Hematopoietic multipotent progenitor cell (in vitro differentiated cells): ENCODE measurements around a stretch of chr2.

- CAGE, long polyA plus RNA, result no peak
Observed at GRCh38 chr2:208265295-208265753, 731 bp upstream of the PIKFYVE start.

DNA sequence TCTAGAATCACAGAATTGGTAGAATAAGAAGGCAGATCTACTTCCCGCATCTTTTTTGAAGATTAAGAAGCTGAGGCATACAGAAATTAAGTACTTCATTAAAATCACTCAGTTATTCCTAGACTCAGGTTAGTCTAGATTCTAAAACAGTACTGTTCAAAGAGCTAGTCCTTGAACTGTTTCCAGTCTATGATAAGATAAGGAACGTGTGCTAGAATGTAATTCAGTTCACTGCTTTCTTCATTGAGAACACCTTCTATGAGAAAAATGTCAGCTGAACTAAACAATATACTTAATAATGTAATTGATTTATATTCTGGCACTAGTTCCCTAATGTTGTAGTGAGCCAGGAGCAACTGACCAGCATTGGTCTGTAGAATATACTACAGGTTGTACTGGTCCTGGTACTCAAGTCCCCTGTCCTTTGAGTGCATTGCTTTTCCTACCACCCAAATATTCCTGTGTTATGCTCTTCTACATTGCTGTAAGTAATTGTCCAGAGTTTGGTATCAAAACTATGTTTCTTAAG is 53.5 kb upstream of the PTH2R start:
- CAGE, long polyA plus RNA, result no peak

DNA sequence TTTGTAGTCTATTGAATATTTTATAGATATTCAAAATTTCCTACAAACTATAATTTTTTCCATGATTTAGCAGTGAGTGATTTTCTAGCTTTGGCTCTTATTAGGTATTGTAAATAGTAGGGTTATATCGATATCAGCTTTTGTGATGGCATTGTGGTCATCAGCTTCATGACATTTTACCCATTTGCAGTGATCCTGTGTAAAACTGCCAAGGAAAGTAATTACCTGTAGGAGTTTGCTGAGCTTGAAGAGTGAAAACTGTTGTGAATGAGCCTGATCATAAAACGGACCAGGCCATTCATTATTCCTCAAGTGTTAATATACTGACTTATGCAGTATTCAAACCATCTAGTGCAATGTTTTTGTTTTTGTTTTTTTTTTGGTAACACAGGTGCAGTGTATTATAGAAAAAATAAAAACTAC is 48.6 kb upstream of the PTH2R start:
- CAGE, long polyA plus RNA, result no peak

DNA sequence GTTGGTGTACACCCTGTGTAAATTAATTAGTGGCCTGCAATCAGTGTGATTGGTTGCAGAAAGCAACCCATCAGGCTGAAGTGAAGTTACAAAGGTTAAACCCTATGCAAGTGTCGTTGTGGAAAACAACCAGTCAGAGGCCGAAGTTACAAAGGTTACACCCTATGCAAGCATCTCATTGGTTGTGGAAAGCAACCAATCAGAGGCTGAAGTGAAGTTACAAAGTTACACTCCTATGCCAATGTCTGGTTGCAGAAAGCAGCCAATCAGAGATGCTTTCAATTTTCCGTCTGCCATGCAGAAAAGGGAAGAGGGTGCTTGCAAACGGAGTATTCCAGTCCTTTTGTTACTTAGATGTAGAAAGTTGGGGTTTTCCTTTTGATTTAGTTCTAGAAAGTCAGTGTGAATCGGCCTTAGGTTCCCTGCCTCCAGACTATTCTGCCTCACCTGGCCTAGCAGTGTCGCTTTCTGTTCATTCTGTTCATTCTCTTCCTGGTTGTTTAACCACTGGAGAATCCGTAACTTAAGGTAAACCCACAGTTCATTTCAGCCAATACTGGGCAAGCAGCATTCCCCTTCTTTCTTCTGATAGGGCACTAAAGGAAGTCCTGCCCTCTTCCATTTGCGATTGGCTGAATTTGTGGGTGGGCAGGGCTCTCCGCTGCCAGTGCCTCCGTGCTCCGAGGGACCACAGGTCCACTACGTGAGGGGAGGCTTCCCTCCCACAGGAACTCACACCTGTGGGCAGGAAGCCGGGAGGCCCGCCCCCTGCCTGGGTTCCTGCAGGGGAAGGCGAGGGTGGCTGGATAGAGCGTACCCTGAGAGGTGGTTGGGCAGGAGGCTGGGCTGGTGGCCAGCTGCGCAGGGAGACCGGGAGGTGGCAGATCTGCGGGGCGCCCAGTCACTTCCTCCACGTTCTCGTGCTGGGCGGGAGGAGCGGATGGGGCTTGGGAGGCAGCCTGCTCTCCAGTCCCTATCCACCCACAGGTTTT is 47.3 kb upstream of the PTH2R start:
- CAGE, long polyA plus RNA, result no peak

- CAGE, long polyA plus RNA, result no peak
Observed at GRCh38 chr2:209146607-209146979, 277.3 kb upstream of the MAP2 start.

- CAGE, long polyA plus RNA, result no peak
Observed at GRCh38 chr2:209694597-209695253, 76.9 kb upstream of the UNC80 start.

- CAGE, long polyA plus RNA, result no peak
Observed at GRCh38 chr2:210324401-210325009, 9.5 kb upstream of the MYL1 start.

DNA sequence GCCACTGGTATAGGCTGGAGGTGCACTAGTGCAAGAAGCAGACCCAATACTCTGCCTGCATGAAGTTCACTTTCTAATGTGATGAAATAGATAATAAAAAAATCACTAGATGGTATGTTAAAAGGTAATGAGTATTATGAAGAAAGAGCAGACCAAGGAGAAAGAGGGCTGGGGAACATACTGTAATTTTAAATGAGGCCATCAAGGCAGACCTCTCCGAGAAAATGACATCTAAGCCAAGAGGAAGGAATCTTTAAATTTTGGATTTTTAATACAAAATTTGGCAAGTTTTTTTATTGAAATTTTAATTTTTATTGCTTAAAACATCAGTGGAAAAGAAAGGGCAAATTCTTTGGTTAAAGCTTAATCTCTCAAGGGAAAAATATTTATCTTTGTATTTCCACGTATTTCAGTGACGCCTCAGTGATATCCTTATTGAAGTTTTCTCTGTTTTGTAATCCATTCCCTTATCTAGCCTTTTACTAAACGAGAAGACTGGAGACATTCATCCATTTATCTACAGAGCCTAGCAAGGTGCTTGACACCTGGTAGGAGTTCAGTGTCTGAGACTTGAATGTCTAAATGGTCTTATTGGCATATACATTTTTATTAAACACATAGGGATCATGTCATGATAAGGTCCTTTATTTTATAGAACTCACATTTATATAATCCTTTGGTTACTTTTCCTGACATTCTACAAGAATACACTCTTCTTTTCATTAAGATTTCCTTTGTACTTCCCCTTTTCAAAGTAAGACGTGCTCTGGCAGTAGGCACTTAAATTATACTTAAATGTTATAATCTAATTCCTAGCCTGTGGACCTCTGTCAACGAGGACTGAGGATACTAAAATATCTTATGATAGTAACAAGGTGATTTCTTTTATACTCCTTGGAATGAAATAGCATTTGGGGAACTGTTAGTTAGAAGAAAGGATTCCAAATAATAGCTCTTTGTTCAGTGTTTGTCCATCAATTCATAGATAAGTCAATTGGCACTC is 13.0 kb downstream of the CPS1 start:
- CAGE, long polyA plus RNA, result no peak

DNA sequence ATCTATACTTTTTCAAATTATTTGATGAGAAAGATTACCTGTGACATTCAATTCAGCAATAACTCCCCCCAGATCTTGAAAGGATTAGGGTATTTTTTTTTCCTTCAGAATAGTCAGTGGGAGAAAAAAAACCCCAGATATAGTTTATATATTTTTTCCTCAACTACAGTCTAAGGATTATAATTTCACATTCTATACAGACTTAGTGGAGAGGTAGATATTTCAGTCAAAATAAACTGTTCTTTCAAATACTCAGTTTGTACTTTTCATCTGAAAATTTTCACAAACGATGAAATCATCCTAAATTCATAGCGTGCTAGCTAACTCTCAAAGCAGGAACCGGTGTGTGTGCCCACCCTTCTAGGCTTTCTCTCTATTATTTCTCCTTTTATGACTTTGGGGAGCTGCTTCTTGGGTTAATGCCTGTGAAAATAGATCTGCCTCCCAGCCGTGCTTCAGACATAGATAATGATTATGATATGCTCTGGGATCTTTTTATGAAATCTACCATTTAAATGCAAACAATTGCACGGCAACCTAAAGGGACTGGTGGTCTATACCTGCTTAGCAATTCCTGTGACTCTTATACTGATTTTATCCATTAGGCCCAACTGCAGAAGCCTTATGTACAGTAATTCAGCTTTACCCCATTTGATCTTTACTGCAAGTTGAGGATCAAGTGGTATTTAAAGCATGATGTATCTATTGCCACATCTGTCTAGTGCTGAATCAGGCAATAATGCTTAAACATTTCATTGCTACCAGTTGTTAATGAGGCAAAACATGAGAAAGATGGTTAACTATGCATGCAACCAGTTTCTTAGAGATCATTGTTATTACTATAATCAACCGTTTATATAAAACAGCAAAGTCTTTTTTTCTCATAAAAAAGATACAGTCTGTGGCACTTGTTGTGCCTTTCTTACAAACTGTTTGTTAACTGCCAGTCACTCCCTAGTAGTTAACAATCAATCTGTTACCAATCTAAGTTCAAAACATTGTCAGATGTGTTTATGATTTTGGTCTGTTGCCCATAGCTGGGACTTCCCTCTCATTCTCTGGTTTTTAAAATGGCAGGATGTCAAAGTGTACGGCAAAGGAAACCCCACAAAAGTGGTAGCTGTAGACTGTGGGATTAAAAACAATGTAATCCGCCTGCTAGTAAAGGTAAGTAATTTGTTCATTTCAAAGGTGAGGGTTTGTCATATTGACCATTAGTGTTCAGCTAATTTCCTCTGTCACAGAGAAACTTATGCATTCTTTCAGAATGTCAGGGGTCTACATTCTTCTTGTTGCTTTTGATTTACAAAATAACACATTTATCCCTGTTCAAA is 31.0 kb downstream of the CPS1 start:
- CAGE, long polyA plus RNA, result no peak

- CAGE, long polyA plus RNA, result no peak
Observed at GRCh38 chr2:210931963-210932251, 375.5 kb downstream of the CPS1 start.

- CAGE, long polyA plus RNA, result no peak
Observed at GRCh38 chr2:212905687-212906416, 245.6 kb downstream of the IKZF2 start.

DNA sequence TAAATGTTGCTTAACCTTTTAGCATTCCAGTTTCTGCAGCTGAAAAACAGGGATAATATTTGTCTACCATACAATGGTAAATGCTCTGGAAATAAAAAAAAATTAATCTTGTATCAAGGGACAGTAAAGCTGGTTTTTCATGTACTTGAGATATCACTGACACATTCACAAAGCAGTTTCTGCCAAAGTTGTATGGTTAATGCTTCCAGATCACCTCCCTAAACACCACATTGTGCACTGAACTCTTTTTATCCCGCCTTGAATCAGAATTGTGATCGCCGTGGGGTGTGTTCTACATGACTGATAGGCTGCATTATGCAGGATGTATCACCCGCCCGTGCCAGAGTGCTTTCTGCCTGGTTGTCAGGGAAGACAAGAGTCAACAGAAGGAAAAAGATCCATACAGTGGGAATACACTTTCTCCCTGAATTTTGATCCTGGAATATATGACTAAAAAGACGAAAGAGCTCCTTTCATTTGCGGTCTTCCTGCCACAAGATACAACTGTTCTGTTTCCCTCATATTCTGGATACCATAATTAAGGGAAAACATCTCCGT is 238.7 kb downstream of the IKZF2 start:
- CAGE, long polyA plus RNA, result no peak

DNA sequence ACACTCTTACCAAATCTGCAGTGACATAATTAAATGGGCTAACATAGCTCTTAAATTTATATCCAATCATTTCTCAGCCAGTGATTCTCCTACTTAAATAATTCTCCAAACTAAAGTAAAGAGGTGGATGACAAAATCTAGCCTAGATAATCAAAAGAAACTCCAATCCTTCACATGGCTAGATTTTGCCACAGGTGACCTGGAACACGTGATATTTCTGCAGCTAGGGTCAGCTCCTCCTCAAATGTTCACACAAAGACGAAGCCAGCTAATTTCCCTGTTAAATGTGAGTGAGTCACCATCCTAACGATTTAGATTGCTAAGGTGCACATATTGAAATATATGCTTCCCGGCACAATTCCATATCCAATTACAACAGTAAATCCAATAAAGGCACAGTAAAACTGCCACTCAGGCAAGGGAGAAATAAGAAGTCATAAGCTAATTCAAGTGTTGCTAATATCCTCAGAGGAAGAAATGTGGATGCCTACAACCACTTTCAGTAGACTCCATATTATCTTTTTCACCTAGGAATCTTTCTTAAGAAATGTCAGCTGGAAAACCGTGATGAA is 28.7 kb downstream of the IKZF2 start:
- CAGE, long polyA plus RNA, result no peak

DNA sequence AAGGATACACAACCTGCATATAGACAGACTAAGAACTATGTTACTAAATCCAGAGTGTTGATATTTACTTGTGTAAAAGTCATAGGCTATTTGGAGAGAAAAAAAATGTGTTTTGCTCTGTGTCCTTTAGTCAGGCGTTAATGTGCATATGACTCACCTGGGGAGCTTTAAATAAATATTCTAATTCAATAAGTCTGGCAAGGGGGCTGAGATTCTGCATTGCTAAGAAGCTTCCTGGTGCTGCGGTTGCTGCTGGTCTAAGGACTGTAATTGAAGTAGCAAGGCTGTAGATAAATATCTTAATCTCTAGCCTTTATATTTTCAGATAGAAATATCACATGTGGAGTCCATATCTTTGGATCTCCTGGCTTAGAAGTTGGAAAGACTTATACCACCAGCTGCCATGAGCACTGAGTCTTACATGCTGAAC is 4.7 kb downstream of the SPAG16 start:
- CAGE, long polyA plus RNA, result no peak

DNA sequence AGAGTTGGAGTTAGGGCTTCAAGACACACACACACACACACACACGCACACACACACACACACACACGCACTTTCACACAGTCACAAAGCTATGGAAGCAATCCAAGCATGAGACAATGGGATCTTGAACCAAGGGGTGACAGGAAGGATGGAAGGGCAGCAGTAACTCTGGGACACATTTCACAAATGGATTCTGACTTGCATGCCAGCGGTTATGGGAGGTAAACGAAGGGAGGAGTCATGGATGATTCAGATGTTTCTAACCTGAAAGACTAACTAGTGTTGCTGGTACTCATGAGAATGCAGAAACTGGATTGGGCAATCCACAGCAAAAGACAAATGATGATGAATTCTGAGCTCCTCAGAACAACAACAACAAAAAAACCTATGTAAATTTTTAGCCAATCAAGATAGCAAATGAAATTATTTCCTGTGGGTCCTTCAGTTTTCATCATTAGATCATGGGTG is 32.8 kb downstream of the ABCA12 start:
- CAGE, long polyA plus RNA, result no peak

GRCh38 chr2:215423149-215423989 is 12.5 kb downstream of the FN1 start:
- CAGE, long polyA plus RNA, result no peak

- CAGE, long polyA plus RNA, result no peak
Observed at GRCh38 chr2:215620079-215620509, 184.2 kb upstream of the FN1 start.

DNA sequence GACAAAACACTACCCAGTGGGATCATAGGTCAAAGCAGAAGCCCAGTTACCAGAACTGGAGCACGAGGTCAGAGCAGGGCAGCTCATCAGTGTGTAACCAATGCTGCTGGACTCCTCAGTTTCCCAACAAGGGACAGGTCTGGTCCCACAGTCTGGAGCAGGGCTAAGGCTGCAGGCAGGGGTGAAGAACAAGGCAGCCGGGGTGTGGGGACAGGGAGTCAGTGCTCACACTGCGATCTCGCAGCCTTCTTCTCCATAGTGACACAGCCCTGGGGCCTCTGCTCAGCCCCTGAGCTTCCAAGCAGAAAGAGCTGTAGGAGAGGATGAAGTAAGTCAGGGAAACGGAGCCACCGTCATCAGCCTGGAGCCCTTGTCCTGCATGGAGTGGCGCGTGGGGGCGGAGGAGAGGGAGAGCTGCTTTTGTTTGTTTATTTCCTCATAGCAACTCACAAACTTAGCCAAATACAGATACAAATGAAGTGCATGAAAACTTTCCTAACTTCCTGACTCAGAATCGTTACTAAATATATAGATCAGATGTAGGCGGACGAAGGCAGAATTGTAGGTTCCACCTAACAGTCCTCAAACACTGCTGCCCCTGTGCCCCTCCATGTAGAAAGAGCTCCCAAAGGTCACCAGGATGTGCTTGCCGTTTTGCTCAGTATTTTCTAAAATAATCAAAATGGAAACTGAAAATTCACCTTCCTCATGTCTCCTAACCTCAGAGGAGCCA is 263.7 kb downstream of the MREG start:
- CAGE, long polyA plus RNA, result no peak

- CAGE, long polyA plus RNA, result no peak
Observed at GRCh38 chr2:215848696-215849284, 164.6 kb downstream of the MREG start.

- CAGE, long polyA plus RNA, result no peak
Observed at GRCh38 chr2:216012063-216012865, 1.1 kb downstream of the MREG start.